Neural cell (in vitro differentiated cells): Measurements from ENCODE around the genes SLC4A9, PCDHB5, PCDHB8, PCDHB16 and PCDHB12.

DNA sequence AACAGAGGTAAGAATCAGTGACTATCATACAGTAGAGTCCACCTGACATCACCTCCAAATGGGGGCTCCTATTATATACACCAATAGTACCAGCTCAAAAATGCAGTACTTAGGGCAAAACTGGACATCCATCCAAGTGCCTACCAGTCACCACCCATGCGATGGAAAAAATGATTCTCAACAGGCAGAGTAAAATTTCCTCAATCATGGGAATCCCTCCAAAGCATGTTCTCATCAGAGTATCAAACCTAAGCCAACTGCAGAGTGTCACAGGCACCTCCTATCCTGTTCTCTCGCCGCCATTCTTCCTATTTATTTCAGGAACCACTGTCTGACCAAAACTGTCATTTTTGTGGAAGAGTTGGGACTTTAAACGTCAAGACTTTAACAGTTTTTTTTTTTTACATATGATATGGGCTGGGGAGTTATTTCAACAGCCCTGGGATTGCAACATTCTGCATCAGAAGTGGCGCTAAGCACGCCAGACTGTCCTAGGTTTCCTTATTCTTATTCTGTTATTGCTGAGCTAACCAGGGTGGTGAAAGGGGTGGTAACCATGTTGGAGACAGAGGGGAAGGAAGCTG, 29.5 kb downstream of the PFDN1 start:
- RAMPAGE, long total RNA = no peak

DNA sequence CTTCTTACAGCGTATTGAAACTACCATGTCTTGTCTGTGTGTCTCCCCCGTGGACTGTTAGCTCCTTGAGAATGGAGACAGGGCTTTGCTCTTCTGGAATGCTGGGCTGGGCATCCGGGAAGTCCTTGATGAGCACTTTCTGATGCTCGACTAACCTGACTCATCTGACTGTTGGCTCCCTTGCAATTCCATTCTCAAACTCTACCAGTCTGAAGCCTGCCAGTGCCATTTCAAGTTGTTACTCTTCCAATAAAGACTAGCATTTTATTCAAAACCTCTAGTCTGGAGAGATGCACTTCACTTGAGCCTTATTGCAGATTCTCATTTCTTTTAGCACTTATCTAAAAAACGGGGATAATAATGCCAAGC, 15.0 kb upstream of the PFDN1 start:
- RAMPAGE, long total RNA = no peak

DNA sequence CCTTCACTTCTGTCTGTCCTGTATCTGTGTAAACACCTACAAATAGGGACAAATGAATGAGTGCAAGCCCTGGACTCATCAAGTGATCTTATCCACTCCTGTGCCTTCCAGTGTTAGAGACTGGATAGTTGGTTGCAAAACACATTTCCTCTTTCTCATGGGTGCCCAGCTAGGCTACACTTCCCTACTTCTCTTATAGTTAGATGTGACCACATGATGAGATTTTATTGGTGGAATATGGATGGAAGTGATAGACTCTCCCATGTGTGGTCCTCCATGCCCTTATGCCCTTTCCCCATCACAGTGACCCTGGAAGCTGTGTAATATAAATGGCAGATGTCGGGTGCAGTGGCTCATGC, 17.0 kb upstream of the PFDN1 start:
- RAMPAGE, long total RNA = no peak

DNA sequence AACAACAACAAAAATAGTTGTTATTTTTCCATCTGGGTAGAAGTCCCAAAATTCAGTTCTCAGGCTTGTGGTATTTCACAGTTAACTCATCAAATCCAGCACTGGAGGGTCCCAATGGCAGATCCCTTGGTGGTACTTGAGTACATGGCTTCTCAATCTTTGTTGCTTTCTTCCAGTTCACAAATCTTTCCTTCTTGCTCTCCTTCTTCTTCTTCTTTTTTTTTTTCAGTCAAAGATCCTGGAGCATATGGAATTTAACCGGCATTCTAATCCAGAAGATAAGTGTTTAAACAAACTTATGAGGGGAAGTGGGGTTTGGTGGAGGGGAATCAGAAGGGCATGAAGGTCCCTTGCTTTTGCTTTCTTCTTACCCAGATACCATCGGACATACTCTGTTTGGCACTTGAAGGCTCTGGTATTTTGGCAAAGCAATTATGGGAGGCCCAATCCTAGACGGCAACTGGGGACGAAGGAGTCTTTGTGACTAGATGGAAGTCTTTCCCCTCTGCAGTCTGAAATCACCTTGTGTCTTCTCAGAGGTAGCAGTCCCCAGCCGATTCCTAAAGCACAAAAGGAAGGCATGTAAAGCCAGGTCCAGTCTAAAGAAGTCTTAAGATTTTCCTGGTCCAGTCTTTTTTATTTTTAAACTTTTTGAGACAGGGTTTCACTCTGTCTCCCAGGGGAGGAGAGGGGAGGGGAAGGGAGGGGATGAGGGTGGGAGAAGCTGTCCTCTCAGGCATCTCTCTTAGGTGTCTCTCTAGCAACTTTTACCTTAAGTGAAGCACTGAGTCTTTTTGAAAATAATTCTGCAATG, 12.5 kb downstream of the HBEGF start:
- RAMPAGE, long total RNA = no peak

DNA sequence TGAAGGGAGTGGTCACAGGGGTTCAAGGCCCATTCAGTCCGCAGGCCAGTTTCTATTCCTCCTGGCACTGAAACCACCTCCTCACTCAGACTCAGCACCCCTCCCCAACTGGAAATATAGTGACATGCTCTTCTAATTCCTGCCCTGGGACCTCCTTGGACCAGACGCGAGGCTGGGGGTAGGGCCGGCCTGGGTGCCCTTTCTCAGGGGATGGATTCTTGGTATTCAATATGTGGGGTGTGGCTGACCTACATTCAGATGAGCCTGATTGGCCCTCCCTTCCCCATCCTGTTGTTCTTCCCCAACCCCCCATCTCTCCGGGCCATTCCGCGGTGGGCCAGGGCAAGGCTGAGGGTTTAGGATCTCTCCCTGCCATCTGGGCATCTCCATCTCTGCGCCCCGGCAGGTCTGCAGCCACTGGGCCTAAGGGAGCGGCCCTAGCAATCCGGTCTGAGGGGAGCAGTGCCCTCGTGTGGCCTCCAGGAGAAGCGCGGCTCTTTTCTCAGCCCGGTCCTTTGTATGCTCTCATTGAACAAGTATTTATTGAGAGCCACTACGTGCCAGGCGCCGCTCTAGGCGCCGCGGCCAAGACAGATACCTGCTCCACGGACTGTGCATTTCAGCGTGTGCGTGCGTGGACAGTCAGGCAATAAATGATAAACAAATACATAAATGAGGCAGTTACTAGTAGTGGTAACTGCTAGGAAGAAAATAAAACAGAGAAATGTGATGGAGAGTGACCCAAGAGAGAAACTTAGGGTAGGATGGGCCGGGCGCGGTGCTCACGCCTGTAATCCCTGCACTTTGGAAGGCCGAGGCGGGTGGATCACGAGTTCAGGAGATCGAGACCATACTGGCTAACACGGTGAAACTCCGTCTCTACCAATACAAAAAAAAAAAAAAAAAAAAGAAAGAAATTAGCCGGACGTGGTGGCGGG, 2.4 kb upstream of the SLC4A9 start:
- RAMPAGE, long total RNA = no peak

- RAMPAGE, long total RNA = no peak
These were observed at the start of gene SLC4A9 for GRCh38 chr5:140359836-140360366. Gene SLC4A9, plus strand, starts transcription at chr5:140360194.

GRCh38 chr5:140381443-140381647, 20.3 kb upstream of the ANKHD1 start:
- RAMPAGE, long total RNA = no peak

DNA sequence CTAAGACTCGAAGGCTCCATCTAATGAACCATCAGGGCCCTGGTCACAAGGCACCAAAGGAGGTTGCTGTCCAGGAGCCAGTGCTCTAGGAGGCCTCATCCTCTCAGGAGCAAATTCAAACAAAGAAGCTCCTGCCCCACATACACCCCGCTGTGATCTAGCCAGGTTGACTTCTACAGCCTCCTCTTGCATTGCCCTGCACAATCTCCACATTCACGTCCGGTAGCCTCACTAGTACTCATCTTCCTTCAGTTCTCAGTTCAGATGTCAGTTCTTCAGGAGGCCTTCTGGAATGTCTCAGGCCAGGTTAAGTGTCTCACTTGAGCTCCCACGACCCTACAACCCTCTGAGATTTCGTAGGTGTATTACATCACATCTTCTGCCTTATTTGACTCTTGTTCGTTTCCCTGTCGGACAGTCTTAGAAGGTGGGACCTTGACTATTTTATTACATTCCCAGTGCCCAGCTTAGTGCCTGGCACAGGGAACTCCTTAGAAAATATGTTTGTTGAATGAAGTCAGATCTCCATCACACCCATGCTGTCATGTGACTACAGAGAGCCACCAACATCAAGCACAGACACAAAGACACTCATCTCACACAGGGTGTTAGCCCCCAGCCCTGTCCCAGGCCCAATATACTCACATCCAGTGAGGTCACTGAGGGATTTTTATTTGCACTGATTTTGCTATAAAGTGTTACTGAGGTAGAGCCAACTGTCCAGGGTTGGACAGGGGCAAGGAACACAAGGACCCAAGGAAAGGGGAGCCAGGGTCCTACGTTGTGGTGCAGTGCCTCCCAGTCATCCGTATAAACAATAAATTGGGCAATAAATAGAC, 563 bp upstream of the SRA1 start:
- RAMPAGE, long total RNA = no peak

GRCh38 chr5:140563453-140564141, 801 bp downstream of the APBB3 start:
- RAMPAGE, long total RNA = no peak

- RAMPAGE, long total RNA = no peak
These were observed 21.9 kb downstream of the CD14 start for GRCh38 chr5:140610940-140611662.

- RAMPAGE, long total RNA = no peak
These were observed 2.2 kb downstream of the CD14 start for GRCh38 chr5:140630531-140631469.

GRCh38 chr5:140637937-140638576, 1.2 kb upstream of the TMCO6 start:
- RAMPAGE, long total RNA = no peak

DNA sequence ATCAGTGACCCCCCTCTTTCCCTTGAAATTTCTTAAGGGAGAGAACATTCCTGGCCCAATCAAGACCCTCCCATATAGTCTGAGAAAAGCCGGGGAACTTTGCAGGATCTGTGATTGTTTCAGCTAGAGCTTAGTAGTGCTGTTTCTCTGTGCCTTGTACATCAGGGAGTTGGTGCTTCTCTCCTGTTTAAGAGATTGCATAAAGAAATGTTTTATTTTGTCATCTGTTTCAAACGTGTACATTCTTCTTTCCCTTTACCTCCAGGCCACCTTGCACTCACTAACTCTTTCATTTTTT, 950 bp downstream of the ZMAT2 start:
- RAMPAGE, long total RNA = no peak

DNA sequence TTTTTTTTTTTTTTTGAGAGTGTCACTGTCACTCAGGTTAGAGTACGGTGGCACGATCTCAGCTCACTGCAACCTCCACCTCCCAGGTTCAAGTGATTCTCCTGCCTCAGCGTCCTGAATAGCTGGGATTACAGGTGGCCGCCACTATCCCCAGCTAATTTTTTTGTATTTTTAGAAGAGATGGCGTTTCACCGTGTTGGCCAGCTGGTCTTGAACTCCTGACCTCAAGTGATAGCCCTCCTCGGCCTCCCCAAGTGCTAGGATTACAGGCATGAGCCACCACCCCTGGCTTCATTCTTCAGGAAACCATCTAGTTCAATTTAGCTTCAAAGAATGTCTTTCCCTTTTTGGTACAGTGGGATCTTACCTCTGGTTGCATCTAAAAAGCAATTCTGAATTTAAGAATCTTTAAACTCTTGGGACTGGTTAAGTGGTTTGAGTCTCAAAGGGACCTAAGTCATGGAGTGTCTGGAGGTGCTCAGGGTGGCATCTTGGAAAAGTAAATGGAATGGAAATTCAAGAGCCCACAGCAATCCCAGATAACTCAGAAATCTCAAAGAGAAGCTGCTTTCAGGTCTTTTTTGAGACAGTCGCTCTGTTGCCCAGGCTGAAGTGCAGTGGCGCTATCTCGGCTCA, 8.0 kb downstream of the ZMAT2 start:
- RAMPAGE, long total RNA = no peak

- RAMPAGE, long total RNA = no peak
These were observed 25.5 kb downstream of the ZMAT2 start for GRCh38 chr5:140725585-140726293.

DNA sequence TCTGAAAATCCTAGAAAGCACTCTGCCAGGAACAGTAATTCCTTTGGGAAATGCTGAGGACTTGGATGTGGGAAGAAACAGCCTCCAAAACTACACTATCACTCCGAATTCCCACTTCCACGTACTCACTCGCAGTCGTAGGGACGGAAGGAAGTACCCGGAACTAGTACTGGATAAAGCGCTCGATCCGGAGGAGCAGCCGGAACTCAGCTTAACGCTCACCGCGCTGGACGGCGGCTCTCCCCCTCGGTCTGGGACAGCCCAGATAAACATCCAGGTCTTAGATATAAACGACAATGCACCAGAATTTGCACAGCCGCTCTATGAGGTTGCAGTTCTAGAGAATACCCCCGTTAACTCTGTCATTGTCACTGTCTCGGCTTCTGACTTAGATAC, 791 bp downstream of the PCDHB3 start:
- RAMPAGE, long total RNA = no peak

- RAMPAGE, long total RNA = no peak
These were observed at the start of gene PCDHB5 for GRCh38 chr5:141134868-141135460. Gene PCDHB5, plus strand, starts transcription at chr5:141135206.

- RAMPAGE, long total RNA = no peak
These were observed at the start of gene PCDHB8 for GRCh38 chr5:141177449-141178261. Gene PCDHB8, plus strand, starts transcription at chr5:141177790.

DNA sequence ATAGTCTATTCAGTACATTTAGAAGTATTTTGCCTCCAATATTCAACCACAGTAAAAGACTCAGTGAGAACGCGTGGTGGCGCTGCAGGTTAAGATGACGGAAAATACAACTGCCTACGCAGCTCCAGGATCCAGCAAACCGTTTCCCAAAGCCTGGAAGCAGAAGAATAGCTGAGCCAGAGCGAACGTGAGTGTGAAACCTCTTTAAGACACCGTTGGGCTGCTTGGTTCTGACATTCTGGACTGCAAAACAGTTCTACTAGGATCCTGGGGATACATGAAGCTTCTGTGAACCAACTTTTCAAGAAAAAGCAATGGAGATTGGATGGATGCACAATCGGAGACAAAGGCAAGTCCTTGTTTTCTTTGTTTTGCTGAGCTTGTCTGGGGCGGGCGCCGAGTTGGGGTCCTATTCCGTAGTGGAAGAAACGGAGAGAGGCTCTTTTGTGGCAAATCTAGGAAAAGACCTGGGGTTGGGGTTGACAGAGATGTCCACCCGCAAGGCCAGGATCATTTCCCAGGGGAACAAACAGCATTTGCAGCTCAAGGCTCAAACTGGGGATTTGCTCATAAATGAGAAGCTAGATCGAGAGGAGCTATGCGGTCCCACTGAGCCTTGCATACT, at the start of gene PCDHB16:
Gene PCDHB16 (plus strand): TSS at position 142 of the 625 bp plus-strand sequence.
- RAMPAGE, long total RNA = no peak

DNA sequence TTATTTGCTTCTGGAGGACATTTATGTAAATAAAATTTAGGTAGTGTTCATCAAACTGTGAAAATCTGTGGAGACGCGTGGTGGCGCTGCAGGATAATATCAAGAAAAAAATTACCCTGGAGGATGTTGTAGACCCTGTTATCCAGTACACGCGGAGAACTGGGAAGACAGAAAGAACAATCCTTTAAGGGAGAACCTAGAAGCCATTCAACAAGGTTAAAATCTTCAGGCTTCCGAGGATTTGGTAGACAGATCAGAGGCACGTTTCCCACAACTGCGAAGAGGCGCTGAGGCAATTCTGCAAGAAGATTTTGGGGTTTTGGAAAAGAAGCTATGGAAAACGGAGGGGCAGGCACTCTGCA, at the start of gene PCDHB12:
Gene PCDHB12 (plus strand): TSS at position 145 of the 362 bp plus-strand sequence.
- RAMPAGE, long total RNA = no peak